ENCODE measurements around a stretch of chr3.

- PRO-cap = no peak
- RRBS, 2 experiments = no CpG with 5 or more reads among the region's 6 CpGs
Observed at GRCh38 chr3:188636639-188637092, 482.7 kb downstream of the LPP start.

- PRO-cap = no peak
- RRBS, 2 experiments = no CpG with 5 or more reads among the region's 2 CpGs
Observed at GRCh38 chr3:188734359-188734932, 437.3 kb upstream of the TPRG1 start.

DNA sequence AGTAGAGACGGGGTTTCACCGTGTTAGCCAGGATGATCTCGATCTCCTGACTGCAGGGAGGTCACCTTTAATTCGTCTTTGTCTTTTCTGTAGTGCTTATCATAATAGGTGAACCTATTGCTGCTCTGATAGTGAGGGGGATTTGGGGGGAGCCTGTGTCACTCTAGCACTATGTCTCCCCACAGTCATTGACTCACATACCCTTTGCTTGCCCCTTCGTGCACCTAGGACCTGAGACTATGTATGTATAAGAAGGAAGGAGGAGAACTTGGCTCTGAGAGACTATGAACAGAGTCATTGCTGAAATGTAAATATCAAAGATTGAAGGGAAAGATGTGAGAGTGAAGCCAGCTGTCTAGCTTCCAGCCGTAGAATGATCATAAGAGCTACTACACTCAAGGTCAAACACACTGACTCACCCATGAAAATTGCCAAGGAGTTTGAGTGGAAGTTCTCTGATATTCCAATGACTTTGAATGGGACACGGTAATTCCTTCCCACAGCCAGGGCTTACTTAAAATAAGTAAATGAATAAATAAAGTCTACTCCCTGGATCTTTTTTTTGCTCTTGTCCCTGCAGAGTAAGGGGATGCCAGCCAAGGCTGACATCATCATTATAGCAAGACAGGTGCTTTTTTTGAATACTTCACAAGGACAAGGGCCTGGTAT, 399.0 kb upstream of the TPRG1 start:
- PRO-cap = no peak
- RRBS, 2 experiments = no CpG with 5 or more reads among the region's 7 CpGs

DNA sequence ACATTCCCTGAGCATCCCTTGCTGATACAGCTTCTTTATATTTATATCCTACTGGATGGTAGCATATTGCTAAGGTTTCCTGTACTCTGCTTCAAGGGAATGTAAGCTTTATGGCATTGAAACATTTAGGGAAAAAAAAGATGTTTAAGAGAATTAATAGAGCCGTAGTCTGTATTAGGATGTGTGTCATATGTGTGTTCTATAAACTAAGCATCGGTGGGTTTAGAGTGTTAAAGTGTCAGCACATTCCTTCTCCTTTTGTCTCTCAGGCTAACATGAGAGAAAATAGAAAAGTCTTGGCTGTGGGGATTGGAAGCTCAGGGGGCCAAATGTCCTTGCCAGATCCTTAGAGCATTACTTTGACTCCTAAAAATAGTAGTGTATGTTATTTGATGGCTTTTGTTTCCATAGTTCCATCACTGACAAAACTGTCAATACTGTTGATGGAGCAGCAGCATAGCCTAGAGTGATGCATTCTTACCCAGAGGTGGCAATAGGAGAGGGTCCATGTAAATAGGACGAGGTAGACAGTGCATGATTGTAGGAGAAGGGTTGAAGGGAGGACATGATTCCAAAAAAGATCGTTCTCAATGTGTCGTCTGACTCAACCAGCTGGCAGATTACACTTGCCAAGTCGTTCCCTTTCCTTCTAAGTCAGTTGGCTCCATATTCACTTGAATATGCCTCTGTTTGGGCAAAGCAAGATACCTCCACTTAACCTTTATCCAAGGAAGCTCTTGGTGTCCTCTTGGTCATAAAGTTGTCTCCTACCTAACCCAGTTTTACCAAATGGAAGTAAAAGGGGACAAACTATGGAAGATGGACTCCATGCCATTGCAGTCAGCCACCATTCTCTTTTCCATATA, 282.7 kb upstream of the TPRG1 start:
- PRO-cap = no peak
- RRBS, 2 experiments = no CpG with 5 or more reads among the region's 6 CpGs

- PRO-cap = no peak
- RRBS, 2 experiments = no CpG with 5 or more reads among the region's 13 CpGs
Observed at GRCh38 chr3:188946804-188947355, 224.9 kb upstream of the TPRG1 start.

DNA sequence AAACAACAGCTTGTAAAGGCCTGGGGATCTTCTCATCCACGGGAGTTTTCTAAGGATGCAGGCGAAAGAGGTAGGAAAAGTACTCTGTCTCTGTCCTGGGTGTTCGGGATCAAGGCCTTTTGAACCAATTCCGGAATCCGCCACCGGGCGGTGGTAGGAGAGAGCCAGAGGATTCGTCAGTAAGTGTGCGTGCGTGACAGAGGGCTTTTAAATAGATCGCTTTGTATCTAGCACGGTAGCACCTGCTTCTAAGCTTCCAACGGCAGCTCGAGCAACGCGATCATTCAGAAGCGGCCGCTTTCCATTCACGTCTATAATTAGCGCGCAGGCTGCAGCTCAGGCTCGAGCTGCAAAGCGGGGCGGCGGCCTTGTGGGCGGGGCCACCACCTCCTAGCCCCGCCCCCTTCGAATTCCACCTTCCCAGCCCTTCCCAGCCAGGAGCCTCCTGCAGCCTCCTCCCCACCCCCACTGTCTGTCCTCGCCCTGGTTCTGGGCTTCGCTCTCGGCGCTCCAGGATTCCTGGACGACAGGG, 224.3 kb upstream of the TPRG1 start:
- PRO-cap = unidirectional peak, minus-strand start at position 315 of the sequence
- RRBS, 2 experiments = no CpG with 5 or more reads among the region's 33 CpGs

DNA sequence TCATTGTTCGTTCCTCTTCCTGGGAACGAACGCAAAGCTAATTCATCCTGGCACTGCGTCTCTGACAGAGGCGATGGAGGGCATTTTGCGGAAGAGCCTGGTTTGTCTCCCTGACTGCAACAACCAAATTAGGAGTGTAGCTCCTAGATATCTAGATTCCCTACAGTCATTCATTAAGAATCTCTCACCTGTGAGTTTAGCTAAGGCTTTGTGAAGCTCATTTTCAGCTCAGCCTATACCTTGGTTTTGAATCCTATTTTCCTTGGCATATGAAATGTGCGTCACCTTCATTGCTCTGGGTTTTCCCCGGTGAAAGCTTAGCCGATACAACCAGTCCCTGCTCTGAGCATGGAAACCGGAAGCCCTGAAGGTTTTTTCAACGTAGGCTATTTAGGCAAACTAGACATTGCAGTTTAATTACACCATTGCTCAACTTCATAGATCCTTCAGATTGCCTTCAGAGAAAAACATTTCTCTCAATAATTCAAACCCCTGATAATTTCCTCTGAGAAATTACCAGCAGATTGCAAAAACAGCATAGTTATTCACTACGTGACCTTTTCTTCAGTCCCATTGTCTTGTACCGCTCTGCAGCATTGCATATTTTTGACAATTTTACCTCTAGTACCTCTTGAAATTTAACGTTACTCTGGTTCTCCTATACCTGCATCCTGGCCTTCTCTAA, 206.8 kb upstream of the TPRG1 start:
- PRO-cap = no peak
- RRBS, 2 experiments = 90 to 95% methylated on average over 2 of the region's 14 CpGs

DNA sequence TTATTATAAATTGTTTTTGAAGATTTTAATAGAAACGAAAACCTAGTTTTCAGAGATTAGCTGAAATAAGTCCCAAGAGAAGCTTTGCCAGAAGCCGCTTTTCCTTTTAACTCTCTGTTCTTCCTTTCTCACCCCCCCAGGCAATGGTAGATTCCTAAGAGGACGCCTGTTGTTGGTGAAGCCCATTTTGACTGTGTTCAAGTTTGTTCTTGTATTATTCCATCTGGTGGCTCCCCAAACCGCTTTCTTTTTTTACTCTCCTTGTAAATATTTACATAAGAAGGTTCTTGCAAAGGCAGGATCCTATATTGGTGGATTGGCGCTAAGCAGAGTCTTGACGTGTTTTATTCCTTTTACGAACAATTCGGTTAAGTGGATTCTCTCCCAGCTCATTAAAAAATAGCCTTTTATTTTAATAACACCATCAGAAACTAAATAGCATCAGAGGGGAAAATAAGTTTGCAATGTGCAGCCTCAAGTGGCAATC, 195.8 kb upstream of the TPRG1 start:
- PRO-cap = no peak
- RRBS, 2 experiments = no CpG with 5 or more reads among the region's 8 CpGs

DNA sequence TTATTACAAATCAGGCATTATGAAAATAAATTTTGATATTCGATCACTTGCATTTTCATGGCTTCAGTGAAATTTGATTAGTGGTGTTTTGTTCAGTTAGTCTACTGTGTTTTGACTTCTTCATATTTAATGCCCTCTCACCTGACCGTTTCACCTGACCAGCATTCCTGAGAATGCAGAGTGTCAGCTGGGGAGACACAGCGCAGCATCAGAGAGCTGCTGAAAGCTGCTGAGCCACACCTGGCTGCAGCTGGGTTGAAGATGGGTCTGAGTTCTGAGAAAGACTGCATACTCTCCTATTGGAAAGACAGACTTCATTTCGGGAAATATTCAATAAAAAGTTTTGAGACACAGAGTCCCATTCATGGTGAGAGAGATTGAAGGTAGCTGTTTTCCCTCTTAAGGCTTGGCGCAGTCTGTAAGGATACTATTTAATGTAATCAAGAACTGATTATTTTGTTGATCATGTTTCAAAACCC, 193.5 kb upstream of the TPRG1 start:
- PRO-cap = no peak
- RRBS, 2 experiments = no CpG with 5 or more reads among the region's 5 CpGs

DNA sequence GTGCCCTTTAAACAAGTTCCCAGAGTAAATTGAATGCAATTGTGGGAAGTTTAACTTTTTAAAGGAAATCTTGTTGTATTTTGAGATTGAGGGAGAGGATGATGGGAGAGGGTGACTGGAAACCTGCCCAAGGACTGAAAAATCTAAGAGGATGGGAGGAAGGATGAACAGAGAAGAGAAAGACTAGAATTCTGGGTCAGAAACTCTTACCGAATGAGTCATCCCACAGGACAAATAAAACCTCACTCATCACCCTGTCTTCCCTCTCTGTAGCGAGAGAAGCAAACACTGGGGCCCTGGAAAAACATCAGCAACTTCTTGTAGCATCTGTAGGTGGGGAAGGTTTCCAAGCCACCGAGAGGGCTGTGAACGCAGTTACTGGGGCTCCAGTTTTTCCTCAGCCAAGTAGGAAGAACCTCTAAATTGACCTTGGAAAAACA, 193.1 kb upstream of the TPRG1 start:
- PRO-cap = no peak
- RRBS, 2 experiments = no CpG with 5 or more reads among the region's 4 CpGs

DNA sequence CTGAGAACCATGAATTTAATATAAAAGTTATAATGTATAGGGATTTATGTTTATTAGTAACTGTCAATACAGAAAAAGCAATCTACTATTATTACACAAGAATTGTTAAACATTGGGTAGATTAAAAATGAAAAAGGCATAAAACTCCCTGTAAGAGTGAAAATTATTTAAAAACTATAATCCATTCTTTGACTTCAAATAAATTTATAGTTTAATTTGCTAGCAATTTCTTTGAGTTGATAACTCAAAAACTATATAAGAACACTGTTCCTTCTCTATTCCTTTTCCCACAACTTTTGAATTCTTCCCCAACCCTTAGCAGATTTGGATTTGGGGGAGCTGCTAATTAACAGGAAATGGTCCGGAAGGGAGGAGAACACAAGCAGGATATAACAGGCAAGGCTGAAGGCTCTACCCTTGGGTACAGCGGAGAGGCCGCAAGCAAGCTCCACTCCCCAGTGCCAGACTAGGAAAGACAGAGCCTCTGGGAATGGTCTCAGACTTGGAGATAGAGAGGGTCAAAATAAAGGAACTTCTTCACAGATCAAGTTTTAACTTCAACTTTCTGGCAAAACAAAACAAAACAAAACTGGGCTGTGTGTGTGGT, 160.8 kb downstream of the TP63 start:
- PRO-cap = no peak
- RRBS, 2 experiments = no CpG with 5 or more reads among the region's 3 CpGs

DNA sequence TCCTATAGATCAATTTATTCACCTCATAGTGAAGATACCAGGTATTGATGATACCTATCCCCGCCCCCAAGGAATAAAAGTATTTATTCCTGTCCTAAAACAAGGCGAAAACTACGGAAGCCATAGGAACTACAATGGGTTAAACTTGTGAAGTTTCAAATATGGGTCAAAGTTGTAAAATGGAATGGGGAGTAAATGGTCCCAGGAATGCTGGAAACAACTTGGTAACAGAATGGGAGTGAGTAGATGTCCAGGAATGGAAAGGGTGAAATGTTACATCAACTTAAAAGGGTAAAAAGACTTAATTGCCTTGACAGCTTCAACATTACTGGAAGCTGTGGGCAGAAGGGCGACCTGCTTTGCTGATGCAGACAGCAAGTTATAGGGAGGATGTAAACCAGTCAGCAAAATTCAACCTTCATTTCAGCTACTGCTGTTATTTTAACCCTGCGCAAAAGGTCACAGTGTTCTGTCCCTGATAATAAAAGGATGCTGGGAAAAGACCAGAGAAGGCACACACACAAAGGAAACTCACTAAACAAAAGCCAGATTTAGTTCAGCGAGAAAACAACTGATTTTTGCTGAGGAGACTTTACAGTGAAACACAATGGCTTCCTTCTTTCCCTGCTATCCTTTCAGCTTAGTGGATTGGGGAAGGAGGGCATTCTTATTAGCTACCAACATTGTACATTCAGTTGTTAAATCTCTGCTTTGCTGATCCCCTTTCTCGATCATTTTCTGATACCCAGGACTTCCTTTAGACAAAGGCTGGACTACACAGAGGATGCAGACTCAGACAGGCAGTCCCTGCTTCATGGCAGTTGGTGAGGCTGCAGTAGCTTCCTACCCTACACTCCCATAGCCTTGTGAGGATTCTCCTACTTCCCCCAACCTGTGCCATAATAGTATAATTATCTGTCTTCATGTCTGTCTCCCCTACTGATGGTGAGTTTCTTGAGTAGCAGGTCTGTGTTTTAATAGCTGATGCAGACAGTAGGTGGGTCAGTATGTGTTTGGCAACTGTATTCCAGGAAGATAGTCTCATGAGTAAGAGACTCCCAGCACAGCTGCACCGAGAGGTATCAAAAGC, 62.0 kb downstream of the P3H2 start:
- PRO-cap = no peak
- RRBS, 2 experiments = no CpG with 5 or more reads among the region's 8 CpGs

- PRO-cap = no peak
- RRBS, 2 experiments = no CpG with 5 or more reads among the region's 11 CpGs
Observed at GRCh38 chr3:190121431-190121827, 732 bp upstream of the P3H2 start.

DNA sequence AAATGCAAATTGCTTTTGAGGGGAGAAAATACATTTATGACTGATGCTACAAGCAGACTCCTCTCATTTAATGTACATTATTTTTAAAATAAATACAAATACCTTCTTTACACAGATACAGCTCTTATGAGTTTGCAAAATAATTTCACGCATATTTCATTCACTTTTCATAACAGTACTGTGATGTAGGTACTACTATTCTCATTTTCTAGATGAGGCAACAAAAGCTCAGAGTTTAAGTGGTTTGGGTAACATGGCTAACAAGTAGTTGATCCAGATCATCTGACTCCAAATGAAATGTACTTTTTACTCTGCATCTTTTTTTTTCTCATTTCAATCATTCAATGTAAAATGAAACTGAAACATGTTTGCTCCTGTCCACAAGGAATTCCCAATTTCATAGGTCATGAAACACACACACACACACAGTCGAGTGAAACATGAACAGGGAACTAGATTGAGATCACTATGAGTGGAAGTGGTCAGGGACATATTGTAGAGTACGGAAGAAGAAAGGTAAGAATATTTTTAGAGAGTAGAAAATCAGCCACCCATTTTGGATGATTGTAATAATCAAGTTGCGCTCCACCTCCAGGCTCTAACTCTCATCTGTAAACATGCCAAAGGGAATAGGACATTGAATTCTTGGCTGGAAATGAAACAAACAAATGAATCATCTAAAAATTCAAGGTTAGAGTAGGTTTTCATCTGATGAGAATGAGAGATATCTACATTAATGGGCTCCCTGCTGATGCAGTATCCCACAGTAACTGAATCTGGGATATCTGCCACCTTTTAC, 92.4 kb downstream of the CLDN1 start:
- PRO-cap = no peak
- RRBS, 2 experiments = no CpG with 5 or more reads among the region's 4 CpGs

DNA sequence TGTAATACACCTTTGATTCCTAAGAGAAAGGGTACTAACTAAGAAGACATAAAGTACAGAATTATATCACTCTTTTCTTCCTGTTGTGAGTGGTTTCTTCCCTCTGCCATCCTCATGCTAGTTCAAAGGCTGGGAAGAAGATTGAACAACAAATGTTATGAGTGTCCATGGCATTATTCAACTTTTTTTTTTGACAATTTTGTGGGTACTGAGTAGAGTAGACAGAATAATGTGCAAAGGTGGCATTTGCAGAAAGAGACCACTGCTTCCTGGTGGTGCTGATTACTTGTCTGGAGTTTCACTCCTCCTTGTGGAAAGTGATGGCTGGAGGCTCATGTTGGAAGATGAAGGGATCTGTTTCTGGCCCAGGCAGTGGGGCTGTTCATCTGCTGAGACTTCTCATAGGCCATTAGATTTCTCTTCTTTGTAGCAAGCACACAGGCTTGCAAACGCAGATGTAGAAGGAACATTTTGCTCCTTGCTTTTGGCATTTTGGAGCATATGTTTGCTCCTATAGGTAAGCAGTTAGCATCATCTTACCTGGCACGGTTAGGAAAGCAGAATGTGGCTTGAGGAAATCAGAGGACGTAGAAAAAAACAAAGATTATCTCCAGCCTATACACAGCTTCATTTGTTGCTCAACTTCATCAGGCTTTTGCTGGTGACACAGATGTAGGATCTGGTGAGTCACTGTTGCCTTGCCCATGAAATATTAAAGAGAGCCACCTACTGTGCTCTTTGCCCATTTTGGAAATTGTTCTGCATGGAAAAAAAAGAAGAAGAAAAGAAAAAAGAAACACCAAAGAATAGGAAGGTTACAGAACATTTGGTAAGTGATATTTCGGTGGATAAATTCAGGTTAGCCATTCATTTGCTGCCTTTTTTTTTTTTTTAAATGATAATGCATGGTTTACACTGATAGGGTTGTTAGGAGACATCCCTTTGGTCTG, 3.6 kb downstream of the IL1RAP start:
- PRO-cap = no peak
- RRBS, 2 experiments = no CpG with 5 or more reads among the region's 4 CpGs

- PRO-cap = no peak
- RRBS, 2 experiments = no CpG with 5 or more reads among the region's 5 CpGs
Observed at GRCh38 chr3:190728733-190729179, 133.7 kb downstream of the GMNC start.

GRCh38 chr3:190809890-190810220, 52.6 kb downstream of the GMNC start:
- PRO-cap = no peak
- RRBS, 2 experiments = no CpG with 5 or more reads among the region's 3 CpGs

GRCh38 chr3:191168154-191168427, 30.9 kb upstream of the OSTN start:
- PRO-cap = no peak

- PRO-cap = no peak
- RRBS, 2 experiments = no CpG with 5 or more reads among the region's 3 CpGs
Observed at GRCh38 chr3:191337922-191338411, 7.6 kb upstream of the UTS2B start.

- PRO-cap = no peak
- RRBS, 2 experiments = no CpG with 5 or more reads among the region's 8 CpGs
Observed at GRCh38 chr3:191376498-191377230, 46.3 kb upstream of the UTS2B start.